SEM (cell line): ENCODE measurements around a stretch of chr20.

- PRO-cap = no peak
Measured at GRCh38 chr20:62481228-62481743, 5.5 kb upstream of the GATA5 start.

DNA sequence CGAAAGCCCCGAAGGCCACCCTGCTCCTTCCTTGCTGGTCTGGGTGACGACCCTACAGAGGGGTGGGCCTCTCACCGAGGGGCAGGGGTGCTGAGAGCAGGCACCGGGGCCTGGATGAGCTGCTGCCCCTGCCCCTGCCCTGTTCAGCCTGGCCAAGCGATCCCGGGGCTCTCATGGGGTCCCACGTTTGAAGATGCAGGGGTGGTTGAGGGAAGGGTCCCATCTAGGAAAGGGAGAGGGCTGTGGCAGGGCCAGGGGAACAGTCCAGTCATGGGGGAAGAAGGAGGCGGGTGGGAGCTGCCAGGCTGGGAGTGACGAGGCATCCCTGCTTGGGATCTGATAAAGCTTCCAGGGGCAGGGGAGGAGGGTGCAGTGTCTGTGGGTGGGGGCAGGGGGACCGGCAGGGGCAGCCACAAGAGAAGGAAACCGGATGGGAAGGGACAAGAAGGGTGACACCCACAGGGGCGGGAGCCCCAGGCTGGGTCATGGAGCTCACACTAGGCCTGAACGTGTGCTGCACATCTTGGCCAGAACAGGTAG, 57.8 kb upstream of the GATA5 start:
- PRO-cap = no peak

DNA sequence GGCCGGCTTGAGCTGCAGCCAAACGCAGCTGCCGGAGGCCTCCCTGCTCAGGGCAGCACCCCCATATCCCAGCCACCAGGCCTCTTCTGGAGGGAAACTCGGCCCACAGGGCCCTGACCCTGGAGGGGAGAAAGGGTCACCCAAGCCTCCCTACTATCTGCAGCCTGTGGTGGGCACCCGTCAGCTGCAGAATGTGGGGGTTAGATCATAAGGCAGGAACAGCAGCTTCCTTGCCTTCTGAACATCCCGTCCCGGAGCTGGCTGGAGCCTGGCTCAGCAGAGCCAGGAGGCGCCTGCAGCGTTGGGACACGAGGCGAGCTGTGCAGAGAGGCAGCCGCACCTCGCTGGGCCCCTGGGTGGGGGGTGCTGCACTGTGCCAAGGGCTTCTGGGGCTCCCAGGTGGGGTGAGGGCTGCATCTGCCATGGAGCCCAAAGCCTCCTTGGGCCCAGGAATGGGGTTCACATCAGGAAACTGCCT, 63.9 kb upstream of the GATA5 start:
- PRO-cap = no peak

GRCh38 chr20:62549382-62549998, 73.7 kb upstream of the GATA5 start:
- PRO-cap = no peak

GRCh38 chr20:62651572-62651959, 9.3 kb downstream of the SLCO4A1 start:
- PRO-cap = no peak

DNA sequence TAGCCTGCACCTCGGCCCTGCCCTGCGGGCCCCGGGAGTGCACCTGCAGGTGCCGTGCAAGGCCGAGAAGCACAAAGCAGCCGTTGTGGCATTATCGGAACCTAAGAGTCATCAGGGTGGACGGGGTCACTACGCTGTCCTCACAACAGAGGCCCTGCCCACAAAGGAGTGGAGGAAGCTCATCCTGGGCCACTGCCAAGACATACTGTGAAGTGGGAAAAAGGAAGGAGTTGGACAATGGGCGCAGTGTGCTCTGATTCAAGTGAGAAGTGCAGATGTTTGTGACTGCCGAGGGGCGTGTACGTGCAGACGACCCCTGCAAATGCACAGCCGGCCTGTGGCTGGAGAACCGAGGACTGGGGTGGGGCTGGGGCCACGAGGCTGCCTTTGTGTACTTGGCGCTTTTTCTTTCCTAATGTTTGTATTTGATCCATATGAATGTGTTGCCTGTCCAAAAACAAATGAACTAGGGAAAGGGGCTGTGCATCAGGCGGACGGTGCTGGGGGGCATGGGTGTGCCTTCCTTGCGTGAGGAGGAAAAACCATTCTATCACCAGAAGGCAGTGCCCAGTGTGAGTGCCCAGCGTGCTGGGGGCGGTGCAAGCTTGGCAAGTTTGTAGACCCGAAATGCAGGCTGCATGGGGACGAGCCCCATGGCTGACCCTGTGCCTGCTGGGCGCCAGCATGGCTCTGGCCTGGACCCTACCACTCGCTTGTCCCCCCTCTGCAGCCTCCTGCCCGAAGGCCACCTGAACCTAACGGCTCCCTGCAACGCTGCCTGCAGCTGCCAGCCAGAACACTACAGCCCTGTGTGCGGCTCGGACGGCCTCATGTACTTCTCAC, 24.9 kb downstream of the SLCO4A1 start:
- PRO-cap = no peak

DNA sequence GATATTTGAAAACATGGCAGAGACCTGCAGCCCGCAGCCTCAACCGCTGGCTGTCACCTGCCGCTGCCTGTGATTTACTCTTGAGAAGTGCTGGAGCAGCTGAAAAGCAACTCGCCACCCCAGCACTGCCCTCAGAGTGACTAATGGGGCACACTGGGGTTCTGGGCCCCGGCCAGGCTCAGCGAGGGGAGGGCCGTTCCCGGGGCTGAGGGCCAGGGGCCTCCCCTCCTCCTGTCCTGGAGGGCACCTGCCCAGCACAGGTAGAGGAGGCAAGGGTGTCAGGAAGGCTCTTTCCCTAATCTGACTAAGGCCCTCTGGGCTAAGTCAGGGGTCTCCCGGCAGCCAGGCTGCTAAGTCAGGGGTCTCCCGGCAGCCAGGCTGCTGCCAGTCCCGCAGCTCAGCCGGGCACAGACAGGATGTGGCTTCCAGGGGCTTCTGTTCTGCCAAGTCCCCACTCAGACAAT, 32.2 kb downstream of the NTSR1 start:
- PRO-cap = no peak

DNA sequence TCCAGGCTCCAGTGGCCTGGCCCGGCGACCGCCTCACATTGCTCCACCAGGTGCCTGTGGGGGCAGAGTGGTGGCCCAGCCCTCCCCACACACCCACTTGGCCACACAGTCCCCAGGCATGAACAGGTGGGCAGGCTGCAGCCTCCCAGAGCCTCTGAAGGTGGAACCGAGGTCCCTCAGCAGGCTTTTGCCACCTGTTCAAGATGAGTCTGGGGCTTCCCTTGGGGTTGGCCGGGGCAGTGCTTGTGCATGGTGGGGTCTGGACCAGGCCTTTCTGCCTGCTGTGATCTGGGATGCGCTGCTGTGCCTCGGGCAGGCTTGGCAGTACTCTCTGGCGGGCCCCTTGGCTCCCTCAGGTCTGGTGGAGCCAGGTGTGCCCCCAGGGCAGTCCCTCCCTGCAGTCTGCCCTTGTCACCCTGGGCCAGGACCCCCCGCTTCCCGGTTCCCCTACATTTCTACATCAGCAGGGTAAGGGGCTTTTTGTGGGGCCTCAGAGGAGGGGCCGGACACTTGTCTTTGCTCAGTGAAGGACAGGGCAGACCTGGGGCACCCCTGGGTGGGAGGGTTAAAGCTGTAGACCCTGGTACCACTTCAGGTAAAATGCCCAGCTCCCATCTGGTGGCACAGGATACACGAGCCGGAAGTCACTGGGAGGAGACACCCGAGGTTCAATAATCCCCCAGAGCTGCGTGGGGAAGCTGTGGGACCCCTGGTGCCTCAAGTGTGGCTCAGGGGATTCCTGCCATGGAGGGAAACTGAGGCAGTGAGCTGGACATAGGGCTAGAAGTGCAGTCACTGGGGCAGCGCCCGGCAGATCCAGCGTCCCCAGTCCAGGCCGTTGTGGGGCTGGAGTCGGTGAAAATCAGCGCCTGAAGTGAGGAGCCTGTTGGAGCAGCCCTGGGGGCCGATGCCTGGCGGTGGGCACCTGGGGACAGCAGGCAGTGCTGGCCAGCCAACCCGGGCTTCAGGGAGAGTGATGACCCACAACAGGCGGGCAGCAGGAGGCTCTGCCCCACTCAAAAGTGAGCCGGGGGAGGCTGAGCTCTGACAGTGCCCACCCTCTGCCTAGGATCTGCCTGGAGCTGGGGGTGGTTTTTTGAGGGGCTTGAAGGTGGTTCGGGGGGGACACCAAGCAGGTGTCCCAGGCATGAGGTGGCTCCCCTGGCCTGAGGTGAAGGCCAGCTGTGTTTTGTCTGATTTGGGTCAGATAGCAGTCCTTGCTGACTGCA, 2.4 kb upstream of the COL9A3 start:
- PRO-cap = no peak

DNA sequence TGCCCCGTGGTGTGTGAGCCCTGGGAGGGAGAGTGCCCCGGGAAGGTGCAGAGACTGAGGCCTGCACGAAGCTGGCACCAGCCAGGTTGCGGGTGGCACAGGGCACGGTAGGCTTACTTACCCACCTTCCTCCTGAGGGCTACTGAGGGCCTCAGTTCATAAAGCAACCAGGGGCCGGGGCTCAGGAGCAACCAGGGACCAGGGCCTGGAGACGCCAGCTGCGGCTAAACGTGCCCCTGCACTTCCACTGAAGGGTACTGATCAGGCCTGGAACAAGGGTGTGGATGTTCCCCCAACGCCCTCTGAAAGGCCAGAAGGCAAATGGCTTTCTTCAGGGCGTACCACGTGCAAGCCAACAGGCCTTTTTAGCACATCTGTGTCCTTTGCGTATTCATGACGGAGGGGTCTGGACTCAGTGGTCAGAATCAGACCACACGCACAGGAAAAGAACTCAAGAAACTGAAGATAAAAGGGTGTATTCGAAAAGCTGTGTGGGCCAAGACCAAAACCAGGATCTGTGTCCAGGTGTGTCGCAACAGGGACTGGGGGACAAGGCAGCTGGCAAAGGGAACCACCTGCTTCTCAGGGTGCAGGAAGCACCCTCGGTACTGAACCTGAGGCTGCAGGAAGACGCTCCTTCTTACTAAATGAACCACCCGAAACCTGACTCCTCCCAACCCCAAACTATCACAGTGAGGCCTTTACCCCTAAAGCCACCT, 24.5 kb upstream of the TCFL5 start:
- PRO-cap = no peak

DNA sequence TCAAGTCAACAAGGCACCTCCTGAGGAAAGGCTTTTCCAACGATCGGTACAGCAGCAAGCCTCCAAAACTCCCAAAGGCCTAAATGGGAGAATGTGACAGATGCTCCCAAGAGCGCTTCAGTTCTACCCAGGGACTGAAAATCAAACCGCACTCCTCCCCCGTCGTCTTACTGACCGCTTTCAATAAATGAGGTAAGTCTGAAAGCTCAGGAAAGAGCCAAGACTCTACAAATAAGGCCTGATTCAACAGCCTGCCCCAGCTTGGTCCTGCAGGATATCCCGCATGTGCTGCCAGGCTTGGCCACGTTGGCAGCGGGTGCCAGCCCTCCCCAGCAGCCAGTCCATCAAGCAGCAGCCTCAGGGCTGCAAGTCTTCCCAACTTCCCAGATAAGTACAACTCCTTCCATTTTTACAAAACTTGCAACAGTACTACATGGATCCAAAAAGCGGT, 28.3 kb downstream of the DIDO1 start:
- PRO-cap = no peak

DNA sequence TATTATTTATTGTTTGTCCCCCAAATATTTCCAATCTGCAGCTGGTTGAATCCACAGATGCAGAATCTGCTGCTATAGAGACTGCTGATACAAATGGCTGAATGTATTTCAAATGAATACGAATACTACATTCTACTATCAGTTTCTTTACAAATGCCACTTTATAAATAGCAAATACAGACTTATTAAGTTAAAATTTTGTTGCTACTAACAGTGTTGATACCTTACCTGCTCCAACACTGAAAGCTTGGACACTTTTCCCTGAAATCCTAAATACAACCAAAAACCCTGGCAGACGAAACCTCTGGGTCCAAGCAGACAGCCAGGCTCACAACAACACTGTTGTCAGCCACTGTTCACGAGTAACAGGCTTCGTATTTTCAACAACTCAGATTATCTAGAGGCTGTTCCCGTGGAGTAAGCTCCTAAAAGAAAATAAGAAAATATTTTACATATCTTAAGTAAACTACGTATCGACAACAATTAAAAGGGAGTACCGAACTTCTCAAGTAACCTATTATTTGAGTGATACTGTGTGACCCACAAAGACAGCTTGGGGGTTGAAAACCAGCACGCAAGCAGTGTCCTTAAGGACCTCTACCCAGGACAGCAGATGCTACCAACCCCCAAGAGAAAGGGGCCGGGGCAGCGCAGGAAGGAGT, 12.2 kb downstream of the DIDO1 start:
- PRO-cap = no peak

DNA sequence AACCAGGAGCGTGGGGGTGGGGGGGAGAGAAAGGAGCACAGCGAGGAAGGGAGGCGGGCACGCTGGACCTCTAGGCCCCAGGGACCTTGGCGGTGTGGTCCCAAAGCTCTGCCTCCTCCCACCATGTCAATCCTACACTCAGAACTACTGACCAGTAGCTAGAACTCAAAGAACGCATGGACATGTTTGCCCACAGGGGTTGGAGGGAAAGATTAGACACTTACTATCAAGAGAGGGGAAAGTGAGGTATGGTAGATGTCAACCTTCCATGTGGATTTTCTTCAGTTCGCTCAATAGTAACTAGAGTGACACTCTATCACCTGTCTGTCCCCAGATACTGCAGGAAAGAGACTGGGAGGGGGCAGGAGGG, 776 bp upstream of the DIDO1 start:
- PRO-cap = no peak

GRCh38 chr20:62927852-62928941, 1.9 kb upstream of the DIDO1 start:
- PRO-cap = no peak

DNA sequence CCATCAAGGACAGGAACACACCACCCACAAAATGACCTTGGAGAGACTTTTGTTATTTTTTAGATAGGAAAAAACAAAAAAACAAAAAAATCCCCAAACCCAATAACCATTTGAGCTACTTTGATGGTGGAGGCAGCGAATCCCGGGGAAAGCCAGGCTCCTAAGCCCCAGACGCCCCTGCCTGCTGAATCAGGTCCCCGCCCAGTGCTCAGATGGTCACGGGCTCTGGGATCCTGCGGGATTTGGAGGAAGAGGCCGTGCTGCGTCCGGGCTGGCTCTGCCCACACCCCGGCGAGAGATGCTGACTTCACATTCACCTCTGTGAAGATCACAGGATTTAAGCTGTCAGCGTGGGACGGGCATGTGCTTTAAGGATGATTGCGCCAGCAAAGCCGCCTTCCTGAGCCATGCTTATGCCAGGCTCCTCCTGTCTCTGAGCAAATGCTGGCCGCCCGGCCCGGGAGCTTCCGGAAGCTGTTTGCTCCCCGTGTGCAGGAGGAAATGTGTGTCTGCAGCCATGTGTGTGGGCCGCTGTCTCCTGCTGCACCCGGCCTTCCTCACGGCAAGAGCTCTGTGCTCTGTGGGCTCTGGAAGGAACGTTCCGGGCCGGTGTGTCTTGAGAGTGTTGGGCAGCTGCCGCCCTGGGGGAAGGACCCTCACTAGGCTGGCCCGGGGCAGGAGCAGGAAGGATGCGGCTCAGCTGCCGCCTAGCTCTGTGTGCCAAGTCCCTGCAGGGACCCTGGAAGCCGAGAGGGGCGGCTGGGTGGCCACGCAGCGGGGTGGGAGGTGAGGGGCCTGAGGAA, 18.8 kb upstream of the BHLHE23 start:
- PRO-cap = no peak

- PRO-cap = no peak
Measured at GRCh38 chr20:63176286-63176802, 39.6 kb downstream of the YTHDF1 start.

DNA sequence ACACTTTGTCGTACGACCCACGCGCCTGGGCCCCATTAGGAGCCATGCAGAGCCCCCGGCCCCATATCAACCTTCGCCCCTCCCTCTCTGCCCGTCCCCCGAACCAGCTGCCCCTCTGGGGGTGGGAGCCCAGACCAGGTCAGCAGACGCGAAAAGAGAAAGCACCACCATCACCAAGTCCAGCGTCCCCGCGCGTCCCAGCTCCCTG, 44.5 kb downstream of the KCNQ2 start:
- PRO-cap = no peak

DNA sequence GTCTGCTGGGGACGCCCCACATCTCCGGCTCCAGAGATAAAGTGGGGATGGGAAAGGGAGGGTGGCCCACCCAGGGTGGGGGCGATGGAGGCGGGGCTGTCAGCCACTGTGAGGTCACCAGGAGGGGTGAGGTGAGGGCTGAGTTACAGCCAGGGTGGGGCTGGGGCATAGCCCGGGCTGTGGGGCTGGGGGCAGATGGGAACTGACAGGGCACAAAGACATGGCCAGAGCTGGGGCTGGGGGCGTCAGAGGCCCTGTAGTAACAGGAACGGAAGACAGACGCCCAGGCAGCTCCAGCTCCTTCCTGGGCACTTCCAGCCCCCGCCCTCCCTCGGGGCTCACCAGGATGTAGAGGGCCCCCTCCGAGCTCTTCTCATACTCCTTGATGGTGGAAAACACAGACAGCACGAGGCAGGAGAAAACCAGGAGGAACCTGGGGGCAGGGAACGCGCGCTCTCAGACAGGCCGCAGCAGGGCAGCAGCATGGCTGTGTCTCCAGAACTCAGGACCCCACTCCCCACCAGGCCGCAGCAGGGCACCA, 26.0 kb downstream of the KCNQ2 start:
- PRO-cap = no peak

GRCh38 chr20:63495804-63496683, 2.8 kb downstream of the EEF1A2 start:
- PRO-cap = no peak

DNA sequence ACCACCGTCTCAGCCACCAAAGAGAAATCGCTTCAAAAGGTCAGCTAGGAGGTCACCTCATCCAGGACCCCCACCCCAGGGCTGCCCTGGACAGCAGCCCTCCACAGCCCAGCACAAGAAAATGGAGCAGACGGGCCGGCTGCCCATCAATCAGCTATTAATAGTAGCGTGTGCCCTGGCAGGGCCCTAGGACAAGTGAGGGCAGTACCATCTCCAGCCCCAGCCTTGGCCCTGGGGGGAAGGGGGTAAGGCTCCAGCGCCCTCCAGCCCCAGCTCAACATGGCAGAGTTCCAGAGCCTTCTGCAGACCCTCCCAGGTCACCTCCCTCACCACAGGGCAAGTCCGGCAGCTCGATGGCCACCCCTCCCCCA, 1.8 kb downstream of the EEF1A2 start:
- PRO-cap = no peak

GRCh38 chr20:63523080-63523832, 2.7 kb downstream of the PPDPF start:
- PRO-cap = no peak